Uterus (tissue), 7 donors: ENCODE measurements around a stretch of chr16.

- PRO-cap, 4 experiments = no peak in any of the 4 experiments
- RAMPAGE, long total RNA, 2 experiments = no peak in any of the 2 experiments
- RRBS = no CpG with 5 or more reads among the region's 30 CpGs
Measured at GRCh38 chr16:89744504-89745391, 23.4 kb downstream of the ZNF276 start.

DNA sequence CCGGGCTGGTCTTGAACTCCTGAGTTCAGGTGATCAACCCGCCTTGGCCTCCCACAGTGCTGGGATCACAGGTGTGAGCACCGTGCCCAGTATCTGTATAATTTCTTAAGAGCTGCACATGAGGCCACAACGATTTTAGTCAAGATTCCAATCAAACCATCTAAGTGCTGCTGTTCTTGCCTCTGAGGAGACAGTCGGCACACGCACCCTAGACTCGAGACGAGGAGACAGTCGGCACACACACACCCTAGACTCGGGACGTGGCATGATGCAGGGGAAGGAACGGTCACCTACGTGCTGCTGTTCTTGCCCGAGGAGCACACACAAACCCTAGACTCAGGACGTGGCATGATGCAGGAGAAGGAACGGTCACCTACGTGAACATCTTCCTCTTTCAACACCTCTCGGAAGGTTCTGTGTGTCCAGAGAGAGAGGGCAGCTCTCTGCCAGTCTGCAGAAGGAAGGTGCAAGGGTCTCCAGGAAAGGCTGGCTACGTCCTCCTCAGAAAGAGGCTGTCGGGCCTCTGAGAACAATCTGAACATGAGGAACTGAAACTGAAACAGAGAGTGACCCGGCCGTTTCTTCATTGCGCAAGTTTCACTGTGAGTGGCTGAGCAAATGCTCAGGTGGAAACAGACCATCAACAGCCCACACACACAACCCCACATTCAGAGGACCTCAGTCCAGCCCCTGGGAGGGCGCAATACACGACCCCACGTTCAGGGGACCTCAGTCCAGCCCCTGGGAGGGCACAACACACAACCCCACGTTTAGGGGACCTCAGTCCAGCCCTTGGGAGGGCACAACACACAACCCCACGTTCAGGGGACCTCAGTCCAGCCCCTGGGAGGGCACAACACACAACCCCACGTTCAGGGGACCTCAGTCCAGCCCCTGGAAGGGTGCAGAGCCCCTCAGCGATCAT, 43.4 kb downstream of the ZNF276 start:
- PRO-cap, 4 experiments = peak in 4 of 4 experiments; most common plus-strand start position 617 of the sequence (in 1); most common minus-strand start position 525 of the sequence (in 4)
- RAMPAGE, long total RNA, 2 experiments = no peak in any of the 2 experiments
- RRBS = no CpG with 5 or more reads among the region's 30 CpGs

DNA sequence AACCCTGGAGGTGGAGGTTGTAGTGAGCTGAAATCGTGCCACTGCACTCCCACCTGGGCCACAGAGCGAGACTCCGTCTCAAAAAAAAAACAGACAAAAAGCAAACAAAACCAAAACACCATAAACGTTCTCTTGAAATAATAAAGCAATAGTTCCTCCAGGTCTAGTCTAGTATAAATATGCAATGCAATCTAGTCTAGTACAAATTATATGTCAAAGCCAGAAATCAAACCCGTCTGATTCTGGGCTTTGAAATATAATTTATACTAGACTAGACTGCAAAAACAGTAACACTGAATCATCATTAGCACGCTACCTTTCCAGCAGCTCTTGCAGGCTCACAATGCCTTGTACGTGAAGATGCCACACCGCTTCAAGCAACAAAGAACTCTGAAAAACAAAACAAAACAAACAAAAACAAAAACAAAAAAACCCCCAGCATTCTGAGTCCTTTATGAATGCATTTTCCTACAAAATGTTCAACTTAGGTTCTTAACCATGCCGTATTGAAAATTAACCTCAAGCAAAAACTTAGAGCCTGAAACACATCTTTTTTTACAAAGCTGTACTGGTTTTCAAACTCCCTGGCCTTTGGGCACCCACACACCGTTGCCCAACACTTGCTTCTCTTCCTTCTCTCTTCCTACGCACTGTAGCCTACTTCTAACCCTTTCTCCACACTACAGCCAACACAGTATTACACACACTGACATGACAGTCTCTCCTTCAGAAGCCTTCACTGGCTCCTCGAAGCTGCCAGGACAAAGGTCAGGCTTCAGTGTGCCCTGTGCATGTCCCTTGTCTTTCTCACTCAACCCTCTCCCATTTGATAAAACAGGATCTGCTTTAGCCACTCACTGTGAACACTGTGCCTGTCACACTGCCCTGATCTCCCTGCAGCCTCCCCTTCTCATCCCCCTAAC, 8.2 kb downstream of the FANCA start:
- PRO-cap, 4 experiments = no peak in any of the 4 experiments
- RAMPAGE, long total RNA, 2 experiments = no peak in any of the 2 experiments
- RRBS = no CpG with 5 or more reads among the region's 12 CpGs

- PRO-cap, 4 experiments = no peak in any of the 4 experiments
- RAMPAGE, long total RNA, 2 experiments = no peak in any of the 2 experiments
- RRBS = no CpG with 5 or more reads among the region's 4 CpGs
Measured at GRCh38 chr16:89822448-89822881, 5.8 kb upstream of the SPIRE2 start.

GRCh38 chr16:89863020-89863540, 10.3 kb upstream of the TCF25 start:
- PRO-cap, 4 experiments = no peak in any of the 4 experiments
- RAMPAGE, long total RNA, 2 experiments = no peak in any of the 2 experiments
- RRBS = no CpG with 5 or more reads among the region's 13 CpGs

- PRO-cap, 4 experiments = no peak in any of the 4 experiments
- RAMPAGE, long total RNA, 2 experiments = no peak in any of the 2 experiments
- RRBS = no CpG with 5 or more reads among the region's 13 CpGs
Measured at GRCh38 chr16:89892134-89892533, 18.7 kb downstream of the TCF25 start.

DNA sequence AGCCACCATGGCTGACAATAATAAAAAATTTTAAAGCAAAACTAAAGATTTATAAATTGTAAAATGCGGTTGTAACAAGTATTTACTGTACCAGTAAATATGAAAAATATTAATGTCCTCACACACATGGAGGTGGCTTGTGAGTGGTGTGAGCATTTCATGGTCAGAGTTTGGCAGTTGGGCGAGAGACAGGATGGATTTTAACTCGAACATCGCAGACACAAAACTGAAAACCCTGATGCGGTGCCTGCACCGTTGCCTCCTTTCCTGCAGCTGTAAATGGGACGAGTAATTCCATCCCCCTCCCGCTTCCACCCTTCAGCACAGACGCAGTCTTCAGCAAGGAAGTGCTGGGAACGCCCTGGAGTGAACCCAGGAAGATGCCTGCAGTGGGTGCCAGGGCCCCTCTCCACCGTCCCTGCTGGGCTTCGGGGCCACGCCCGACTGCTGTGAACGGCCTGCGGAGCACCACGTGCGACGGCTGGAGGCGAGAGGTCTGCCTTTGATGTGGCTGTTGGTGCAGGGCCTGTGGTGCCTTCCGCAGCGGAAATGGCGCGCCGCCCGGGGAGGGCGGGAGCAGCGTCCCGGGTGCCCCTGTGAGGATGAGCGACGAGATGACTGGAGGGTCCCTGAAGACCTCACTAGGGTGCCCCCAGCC, 979 bp upstream of the MC1R start:
- PRO-cap, 4 experiments = peak in 1 of 4 experiments; most common plus-strand start position 324 of the sequence (in 1); most common minus-strand start position 277 of the sequence (in 1)
- RAMPAGE, long total RNA, 2 experiments = no peak in any of the 2 experiments
- RRBS = 2% methylated on average over 3 of the region's 31 CpGs

- PRO-cap, 4 experiments = peak in 2 of 4 experiments; most common minus-strand start chr16:89949619 (in 2)
- RAMPAGE, long total RNA, 2 experiments = no peak in any of the 2 experiments
- RRBS = 1% methylated on average over 8 of the region's 38 CpGs
Measured at GRCh38 chr16:89949236-89949728, 727 bp downstream of the DEF8 start.

DNA sequence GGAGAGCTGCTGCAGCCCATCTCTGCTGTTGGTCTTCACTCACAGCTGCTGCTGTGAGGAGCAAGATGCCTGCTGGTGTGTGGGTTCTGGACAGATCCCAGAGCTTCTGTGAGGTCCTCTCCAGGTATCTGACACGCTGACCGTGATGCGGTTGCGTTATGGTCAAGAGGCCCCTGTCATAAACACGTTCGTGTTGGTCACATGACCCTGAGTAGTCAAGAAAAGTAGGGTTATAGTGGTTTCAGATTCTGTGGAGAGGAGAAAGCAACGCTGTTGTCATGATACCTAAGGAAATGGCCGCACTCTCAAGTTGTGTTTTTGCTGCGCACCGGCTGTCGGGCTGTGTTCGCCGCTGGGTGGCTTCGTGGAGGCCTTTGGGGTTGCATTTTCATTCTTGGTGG, 34.8 kb downstream of the DEF8 start:
- PRO-cap, 4 experiments = no peak in any of the 4 experiments
- RAMPAGE, long total RNA, 2 experiments = no peak in any of the 2 experiments
- RRBS = no CpG with 5 or more reads among the region's 14 CpGs